Measurements from ENCODE around the gene NPBWR2.

DNA sequence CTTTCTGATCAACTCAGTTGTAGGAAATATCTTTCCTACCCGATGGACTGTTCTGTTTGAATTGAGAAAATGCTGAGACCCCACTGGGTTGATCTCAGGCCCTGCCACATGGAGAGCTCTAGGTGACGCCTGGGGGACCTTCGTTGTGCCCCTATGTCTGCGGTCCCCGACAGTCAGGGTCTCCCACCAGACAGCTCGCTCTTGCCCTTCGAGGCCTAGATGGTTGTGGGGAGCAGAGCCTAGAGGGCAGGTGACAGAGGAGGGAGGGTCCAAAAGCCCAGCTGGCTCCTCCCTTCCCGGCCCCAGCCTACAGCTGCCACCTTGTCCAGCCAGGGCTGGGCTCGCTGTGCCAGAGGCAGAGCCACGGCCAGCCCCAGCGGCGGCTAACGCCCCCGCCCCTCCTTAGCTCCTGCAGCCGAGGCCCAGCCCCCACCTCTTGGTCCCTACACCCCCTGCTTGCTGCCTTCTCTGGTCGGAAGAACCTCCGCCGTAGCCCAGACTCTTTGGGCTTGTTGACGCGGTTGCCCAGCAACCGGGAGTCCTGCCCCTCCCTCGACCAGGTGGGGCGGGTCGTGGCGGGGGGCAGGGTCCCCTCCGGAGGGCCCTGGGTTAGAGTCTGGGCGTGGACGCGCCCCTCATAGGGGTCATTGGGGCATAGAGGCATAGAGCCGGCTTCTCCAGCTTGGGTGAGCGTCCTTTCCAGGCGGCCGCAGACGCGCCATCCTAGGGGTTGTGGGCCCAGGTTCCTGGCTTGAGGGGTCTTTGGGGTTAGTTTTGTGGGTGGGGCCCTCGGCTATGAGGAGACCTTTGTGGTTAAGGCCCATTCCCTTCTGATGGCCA is 485 bp upstream of the LKAAEAR1 start:
- PRO-cap: no peak

- PRO-cap: no peak
Measured at GRCh38 chr20:64091639-64092471, 7.7 kb upstream of the LKAAEAR1 start.

DNA sequence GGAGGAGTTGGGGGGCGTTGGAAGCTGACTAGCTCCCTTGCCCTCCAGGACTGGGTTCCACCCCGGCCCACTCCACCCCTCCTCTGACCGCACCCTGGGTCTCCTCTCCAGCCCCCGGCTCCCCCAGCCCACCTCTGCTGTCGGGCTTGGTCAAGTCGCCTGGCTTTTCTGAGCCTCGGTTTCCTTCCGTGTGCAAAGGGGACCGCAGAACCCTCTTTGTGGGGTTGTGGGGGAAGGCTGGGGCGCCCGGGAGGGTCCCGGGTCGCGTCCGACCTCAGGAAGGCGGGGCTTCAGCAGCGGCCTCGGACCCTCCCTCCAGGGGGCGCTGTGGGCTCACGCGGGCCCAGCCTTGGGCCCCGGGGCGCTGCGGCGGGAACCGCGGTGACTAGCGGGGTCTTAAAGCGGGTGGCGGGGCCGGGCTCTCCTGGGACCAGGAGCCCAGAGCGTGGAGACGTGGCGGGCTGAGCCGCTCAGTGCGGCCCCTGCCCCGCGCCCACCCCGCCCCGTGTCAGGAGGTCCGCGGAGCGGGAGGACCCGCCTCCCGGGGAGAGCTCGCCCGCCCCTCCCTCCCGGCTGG is 5.4 kb downstream of the NPBWR2 start:
- PRO-cap: no peak

DNA sequence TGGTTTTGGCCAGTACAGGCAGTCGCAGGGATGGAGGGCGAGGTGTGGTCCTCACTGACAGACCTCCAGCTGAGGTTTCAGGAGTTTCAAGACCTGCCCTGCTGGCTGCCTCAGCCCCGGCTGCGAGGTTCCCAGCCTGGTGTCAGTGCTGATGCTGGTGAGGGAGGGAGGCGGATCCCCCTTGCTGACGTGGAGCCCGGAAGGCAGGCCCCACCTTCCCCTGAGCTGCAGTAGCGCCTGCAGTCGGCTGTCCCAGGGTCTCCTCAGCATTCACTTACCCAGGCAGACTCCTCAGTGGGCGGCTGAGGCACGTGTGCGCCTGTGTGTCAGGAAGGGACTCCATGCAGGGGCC is at the start of gene NPBWR2:
NPBWR2 (minus strand) TSS at position 156 of the 352 bp plus-strand sequence.
- PRO-cap: no peak

DNA sequence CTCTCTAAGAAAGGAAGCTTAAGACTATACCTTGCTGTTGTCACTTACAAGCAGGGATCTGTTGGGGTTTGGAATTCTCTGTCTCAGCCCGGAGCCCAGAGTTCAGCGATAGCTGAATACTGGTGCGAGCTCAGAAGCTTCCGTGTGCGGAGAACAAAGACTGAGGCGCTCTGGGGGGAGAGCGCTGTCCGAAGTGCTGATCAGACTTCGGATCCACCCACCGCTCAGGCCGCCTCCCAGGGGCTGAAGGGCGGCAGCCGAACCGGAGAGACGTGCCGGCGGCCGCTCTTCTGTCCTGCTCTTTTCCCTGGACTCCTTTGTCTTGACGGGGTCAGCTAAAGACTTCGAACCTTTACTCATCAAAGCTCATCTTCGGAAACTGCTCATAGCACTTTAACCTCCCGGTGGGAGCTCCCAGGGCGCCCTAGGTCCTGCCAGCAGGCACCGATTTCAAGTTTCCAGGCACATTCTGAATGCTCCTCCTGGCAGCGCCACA is 2.3 kb upstream of the MYT1 start:
- PRO-cap: no peak

- PRO-cap: no peak
Measured at GRCh38 chr20:64188679-64189623, 24.7 kb downstream of the MYT1 start.

DNA sequence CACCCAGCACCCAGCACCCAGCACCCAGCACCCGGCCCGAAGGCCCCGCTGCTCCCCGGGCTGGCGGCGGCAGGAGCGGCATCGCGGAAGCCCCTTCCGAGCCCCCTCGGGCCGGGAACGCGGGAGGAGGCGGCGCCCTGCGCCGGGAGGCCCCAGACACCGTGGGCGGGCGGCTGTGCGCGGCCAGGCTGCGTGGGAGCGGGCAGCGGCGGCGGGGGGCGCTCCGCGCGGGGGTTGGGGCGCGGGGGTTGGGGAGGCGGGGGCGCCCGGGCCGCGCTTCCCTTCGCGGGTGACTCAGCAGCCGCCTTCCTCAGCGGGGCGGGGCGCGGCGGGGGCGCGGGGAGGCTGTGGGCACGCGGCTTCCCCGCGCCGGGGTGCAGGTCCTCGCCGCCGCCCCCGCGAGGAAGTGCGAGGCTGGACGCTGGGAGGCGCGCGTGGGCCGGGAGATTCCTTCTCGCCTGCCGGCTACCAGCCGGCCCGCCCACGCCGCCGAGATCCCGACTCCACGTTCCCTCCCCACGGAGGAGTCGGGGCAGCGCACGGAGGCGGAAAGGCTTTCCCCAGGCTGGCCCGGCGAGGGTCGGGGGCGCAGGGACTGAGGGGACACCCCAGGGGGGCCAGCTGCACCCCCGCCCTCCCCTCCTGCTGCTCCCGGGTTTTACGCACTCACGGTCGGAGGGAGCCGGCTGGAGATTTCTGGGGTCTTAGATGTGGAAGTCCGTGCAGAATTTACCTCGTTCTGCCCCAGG is 61.1 kb downstream of the PCMTD2 start:
- PRO-cap: no peak

All from pulmonary artery (tissue), 1 donor.